ENCODE data around the genes TTC4 and TACSTD2.

GRCh38 chr1:54564947-54565617 is 17.1 kb downstream of the ACOT11 start:
- PRO-cap: no peak

- PRO-cap: bidirectional peak, plus-strand start at chr1:54715868, minus-strand start at chr1:54715729
Observed at GRCh38 chr1:54715230-54716491, at the start of gene TTC4. TSS of gene TTC4 (plus strand) at chr1:54715861.

DNA sequence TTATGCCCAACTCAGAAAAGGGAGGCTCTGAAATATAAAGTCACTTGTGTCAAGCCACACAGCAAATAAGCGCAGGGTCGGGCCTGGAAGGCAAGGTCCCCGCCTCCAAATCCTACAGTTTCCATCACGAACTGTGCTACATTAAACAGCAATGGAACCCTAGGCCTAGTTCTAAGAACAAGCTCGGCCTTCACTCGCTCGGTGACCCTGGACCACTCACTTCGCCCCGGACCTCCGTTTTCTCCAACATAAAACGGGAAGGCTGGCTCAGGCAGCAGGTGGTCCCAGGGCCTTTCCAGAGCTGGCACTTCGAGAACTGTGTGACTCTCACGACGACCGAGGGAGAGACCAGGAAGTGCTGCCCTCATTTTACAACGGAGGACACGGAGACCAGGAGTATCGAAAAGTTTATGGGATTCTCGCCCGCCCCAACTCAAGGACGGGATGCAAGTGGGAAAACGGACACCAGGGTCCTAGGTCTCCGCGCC is 379 bp downstream of the PARS2 start:
- PRO-cap: bidirectional peak, plus-strand start at position 141 of the sequence, minus-strand start at position 132 of the sequence; bidirectional peak, plus-strand start at position 367 of the sequence, minus-strand start at position 322 of the sequence

- PRO-cap: no peak
Observed at GRCh38 chr1:54798129-54798745, 2.9 kb downstream of the TTC22 start.

GRCh38 chr1:54798746-54799793 is 2.1 kb downstream of the TTC22 start:
- PRO-cap: no peak

- PRO-cap: no peak
Observed at GRCh38 chr1:54801487-54801967, 404 bp upstream of the TTC22 start.

- PRO-cap: no peak
Observed at GRCh38 chr1:54865063-54865463, 21.9 kb downstream of the DHCR24 start.

GRCh38 chr1:54885931-54886253 is 1.1 kb downstream of the DHCR24 start:
- PRO-cap: no peak

DNA sequence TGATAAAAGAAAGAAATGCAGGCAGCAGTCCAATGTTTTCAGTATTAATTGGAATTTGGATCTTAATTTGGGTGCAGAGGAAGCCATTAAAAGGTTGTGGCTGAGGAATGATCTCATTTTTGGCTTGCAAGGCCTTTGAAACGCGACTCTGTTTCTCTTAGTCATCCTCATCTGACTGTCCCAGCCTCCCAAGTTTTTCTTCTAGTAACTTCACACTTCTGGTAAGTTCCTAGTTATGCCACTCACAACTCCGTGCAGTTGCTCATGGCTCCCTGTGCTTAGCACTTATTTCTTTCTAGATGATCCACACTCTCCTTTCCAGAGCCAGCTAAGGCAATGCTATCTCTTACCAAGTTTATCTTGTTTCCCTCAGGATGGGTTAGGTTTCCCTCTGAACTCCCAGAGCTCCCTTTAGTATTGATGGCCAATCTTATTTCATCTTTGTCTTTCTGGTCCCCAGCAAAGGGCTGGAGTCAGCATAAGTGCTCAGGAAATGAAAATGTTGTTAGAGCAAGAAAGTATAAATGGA is 147.5 kb upstream of the USP24 start:
- PRO-cap: no peak

GRCh38 chr1:55429305-55429644 is 214.1 kb upstream of the USP24 start:
- PRO-cap: no peak

GRCh38 chr1:55580731-55581492 is 365.7 kb upstream of the USP24 start:
- PRO-cap: no peak

GRCh38 chr1:56413286-56414129 is 165.9 kb downstream of the PLPP3 start:
- PRO-cap: no peak

DNA sequence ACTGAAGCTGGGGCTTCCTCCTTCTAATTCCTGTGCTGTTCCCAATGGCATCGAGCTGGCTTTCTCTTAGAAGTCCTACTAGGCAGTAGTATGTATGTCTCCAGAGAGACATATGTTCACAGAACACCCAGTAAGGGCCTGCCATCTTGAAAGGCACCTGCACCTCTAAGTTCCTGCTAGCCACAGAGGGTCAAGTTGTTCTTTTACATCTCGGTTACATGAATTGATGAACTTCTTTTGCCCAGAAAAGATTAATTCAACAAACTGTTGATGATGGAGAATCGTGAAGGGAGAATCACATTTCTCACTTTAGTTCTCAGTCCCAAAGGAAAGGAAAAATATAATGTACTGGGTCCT is 50.1 kb downstream of the PLPP3 start:
- PRO-cap: no peak

DNA sequence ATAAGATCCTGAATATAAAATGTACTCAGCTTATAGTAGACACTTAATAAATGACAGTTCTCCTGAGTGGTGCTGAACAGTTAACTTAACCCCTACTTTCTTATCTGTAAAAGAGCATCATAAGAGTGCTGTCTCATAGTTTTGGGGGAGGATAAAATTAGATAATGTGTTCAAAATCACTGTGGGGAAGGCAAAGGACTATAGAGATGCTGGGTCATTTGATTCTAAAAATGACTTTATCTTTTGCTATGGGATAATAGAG is 632 bp downstream of the C8A start:
- PRO-cap: no peak

DNA sequence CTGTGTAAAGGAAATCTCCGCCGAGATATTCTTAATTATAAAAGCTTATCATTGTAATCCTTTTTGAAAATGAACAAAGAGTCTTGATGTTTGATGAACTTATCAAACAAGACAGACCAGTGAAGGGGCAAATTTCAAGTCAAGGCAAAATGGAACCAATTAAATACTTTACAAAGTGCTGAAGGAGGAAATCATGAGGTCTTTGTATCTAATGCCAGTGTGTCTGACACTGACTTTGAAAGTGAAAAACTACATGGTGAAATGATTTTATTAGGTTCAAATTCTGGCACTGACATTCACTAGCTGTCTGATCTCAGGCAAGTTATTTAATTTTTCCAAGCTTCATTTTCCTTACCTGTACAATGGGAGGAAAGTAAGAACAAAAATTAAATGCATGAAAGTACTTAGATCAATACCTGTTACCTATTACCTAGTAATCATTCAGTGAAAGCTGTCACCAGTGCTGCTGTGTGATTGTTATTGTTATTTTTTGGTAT is 1.4 kb downstream of the C8A start:
- PRO-cap: no peak

- PRO-cap: no peak
Observed at GRCh38 chr1:56967317-56967681, 1.5 kb upstream of the C8B start.

DNA sequence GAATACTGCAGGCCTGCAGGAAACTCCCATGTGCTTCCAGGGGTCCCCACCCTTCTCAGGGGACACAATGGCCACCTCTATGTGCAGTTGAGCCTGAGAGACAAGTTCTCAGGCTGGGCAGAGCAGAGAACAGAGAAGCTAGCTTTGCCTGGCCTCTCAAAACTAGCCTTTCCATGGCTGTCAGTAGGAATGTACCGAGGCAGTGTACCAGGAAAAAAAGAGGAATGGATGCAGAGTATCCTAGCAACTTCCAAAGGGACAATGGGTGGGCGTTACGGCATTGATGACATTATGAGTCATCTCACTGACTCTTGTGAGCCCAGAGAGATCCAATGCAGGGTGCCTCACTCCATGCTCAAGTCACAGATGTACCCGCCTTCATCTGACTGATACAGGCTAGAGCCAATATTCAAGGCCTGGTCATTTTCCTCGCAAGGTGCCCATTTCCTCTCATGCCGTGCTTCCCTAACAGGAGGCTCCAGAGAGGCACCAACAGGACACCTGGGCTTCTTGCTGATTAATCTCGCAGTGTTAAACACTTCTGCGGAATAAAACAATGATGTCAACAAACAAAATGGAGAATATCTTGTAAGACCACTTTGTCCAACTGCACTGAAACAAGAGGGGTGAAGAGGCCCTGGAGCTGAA is 51.4 kb upstream of the C8B start:
- PRO-cap: no peak

DNA sequence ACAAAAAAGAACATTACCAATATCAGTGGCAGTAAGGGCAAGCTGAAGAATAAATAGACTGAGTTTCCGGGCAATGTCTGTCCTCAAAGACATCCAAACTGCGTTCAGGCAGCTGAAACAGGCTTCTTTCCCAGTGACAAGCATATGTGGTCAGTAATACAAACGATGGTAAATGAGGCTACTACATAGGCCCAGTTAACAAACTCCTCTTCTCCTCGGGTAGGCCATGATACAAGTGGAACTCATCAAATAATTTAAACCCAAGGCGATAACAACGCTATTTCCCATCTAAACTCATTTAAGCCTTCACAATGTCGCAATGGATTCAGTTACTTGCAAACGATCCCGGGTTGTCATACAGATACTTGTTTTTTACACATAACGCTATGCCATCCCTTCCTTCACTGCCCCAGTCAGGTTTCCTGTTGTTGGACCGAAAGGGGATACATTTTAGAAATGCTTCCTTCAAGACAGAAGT is 1.5 kb downstream of the TACSTD2 start:
- PRO-cap: no peak

DNA sequence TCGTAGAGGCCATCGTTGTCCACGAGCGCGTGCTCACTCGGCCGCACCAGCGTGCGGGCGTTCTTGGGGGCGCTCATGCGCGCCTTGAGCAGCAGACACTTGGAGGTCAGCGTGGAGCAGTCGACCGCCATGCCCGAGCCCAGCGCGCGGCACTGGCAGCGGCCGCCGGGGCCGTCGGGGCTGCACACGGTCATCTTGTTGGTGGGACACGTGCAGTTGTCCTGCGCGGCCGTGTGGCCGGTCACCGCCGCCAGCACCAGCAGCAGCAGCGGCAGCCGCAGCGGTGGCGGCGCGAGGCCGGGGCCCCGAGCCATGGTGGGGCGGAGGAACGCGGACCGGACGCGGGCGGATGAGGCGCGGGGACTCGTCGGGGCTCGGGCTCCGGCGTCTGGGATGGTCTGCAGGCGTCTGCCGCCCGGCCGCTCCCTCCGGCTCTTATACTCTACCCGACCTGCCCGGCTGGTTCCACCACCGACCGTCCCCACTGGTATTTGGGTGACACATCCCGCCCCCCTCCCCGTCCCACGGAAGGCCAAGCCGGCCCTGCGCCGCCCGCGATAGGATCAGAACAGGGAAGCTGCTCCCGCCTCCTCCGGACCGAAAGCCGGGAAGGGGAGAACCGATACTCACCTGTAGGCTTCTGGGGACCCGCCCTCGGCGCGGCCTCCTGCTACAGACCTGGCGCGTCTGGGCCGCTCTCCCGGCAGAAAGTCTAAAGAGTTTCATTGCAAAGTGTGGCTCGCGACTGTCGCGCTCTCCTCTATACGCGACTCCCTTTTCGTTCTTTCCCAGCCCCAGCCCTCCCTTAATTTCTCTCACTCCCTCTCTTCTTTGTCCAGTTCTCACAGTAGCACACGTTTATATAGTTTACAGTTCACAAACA is at the start of gene TACSTD2:
Gene TACSTD2, minus strand, starts transcription at position 410 of the 883 bp plus-strand sequence.
- PRO-cap: no peak

- PRO-cap: no peak
Observed at GRCh38 chr1:58681424-58682569, 18.1 kb downstream of the MYSM1 start.

Measured in NALM6 (cell line).